Body of pancreas (tissue), 2 donors: ENCODE data around the genes HEYL and TMCO2.

GRCh38 chr1:39170637-39171217 is 33.8 kb upstream of the MACF1 start:
- PRO-cap, result no peak
- RAMPAGE, long total RNA, 2 experiments, result no peak in any of the 2 experiments

GRCh38 chr1:39205056-39205546 is 606 bp downstream of the MACF1 start:
- PRO-cap, result unidirectional peak, plus-strand start at chr1:39205396
- RAMPAGE, long total RNA, 2 experiments, result no peak in any of the 2 experiments

DNA sequence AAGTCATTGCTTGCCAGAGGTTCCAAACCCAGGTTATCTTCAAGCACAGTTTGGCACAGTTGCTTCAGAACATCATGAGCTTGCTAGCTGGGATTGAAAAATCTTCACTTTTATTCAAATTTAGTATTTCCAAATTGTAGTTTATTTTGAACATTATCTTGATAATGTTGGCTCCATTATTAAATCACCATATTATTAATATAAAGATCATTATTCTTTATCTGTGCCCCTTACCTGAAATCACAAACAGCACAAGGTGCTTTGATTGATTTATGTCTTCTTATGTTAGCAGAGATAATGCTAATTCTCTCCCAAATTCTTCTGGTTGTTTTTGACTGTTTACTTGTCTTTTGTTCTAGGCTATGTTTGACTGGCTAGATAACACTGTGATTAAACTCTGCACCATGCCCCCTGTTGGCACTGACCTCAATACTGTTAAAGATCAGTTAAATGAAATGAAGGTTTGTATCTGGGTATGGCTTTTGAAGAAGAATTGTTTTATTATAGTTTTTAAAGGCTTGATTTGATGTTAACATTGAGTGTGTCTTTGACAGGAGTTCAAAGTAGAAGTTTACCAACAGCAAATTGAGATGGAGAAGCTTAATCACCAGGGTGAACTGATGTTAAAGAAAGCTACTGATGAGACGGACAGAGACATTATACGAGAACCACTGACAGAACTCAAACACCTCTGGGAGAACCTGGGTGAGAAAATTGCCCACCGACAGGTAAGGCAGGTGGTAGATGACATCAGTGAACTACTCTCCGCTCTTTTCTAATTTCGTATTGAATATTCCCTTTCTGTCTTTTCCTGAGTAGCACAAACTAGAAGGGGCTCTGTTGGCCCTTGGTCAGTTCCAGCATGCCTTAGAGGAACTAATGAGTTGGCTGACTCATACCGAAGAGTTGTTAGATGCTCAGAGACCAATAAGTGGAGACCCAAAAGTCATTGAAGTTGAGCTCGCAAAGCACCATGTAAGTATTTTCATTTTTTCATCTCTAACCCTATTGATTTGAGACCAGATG is 49.5 kb upstream of the BMP8A start:
- PRO-cap, result no peak
- RAMPAGE, long total RNA, 2 experiments, result no peak in any of the 2 experiments

- PRO-cap, result no peak
- RAMPAGE, long total RNA, 2 experiments, result no peak in any of the 2 experiments
Observed at GRCh38 chr1:39515723-39516039, 24.2 kb downstream of the BMP8A start.

DNA sequence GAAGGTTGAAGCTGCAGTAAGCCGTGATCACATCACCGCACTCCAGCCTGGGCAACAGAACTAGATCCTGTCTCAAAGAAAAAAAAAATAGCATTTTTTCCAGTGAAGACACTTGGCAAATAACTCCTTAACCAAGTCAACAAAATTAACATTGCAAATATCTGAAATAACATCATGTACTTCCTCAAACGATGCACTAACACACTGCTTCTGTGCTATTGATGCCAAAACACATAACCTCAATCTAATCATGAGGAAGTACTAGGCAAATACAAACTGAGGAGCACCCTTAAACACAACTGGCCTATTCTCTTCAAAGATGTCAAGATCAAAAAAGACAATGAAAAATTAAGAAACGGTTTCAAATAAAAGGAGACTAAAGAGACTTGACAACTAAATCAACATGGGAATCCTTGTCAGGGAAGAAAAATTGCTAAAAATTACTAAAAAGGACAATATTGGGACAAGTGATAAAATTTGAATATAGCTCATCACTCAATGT is 32.2 kb downstream of the PABPC4 start:
- PRO-cap, result no peak
- RAMPAGE, long total RNA, 2 experiments, result no peak in any of the 2 experiments

DNA sequence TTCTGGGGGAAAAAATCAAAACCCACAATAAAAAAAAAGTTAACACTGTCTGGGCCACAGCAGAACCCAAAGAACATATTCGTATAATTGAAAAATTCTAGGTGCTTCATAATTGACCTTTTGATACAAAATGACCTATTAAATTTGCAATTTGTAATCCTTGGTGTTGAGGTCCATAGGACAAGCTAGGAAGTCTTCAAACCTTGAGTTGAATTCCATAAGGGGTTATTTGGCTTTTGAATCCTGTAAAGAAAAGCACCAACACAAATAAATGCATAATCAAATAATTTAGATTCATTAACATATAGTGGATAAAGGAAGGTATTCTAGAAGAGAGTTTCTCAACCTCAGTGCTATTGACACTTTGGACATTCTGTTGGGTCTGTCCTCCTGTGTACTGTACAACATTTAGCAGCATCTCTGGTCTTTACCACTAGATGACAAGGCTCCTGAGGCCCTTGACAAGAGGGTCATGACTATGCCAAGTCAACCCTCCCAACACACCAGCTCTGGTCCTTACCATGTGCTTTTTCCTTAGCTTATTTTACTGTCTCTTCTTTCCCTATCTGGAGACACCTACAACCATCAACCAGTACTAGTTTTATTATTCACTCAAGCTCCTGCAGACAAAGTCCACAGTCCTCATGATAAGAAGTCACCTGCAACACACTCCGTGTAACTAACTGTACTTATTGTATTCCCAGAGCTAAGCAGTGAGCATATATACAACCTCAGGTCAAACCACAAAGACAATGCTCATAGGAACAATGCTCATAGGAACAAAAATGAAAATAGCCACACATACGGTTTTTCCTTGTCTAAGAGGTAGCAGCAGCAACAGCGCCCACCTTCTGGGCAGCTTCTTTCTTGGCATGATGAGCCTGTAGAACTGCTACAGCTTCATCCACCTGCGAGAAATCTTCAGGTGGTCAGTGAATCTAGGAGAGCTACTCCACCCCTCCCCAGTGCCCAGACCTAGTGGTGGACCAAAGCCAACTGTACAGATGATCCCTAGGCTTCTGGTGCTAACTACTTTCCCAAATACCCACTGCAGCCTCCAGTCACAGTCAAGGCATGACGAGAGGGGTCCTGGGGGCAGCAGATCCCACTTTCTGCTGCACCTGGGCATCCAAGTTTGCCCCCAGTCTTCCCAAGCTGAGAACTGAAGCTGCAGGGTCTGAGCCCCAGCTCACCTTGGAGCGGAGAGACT is 15.3 kb downstream of the PABPC4 start:
- PRO-cap, result no peak
- RAMPAGE, long total RNA, 2 experiments, result no peak in any of the 2 experiments

- PRO-cap, result no peak
- RAMPAGE, long total RNA, 2 experiments, result no peak in any of the 2 experiments
Observed at GRCh38 chr1:39570220-39571020, 6.2 kb downstream of the PABPC4 start.

- PRO-cap, result no peak
- RAMPAGE, long total RNA, 2 experiments, result no peak in any of the 2 experiments
Observed at GRCh38 chr1:39593976-39594458, 17.4 kb upstream of the PABPC4 start.

- PRO-cap, result bidirectional peak, plus-strand start at chr1:39639845, minus-strand start at chr1:39639613; bidirectional peak, plus-strand start at chr1:39640048, minus-strand start at chr1:39639960
- RAMPAGE, long total RNA, 2 experiments, result start-site peak on the minus strand in 2 of 2 experiments, at chr1:39639632-39639649 at its widest, 161 to 449 reads per replicate
Observed at GRCh38 chr1:39639485-39640457, at the start of gene HEYL. TSS of gene HEYL (minus strand) at chr1:39639643.

- PRO-cap, result no peak
- RAMPAGE, long total RNA, 2 experiments, result no peak in any of the 2 experiments
Observed at GRCh38 chr1:39849398-39850051, 33.8 kb downstream of the TRIT1 start.

- PRO-cap, result no peak
- RAMPAGE, long total RNA, 2 experiments, result no peak in any of the 2 experiments
Observed at GRCh38 chr1:39896550-39897595, 4.8 kb downstream of the MYCL start.

- PRO-cap, result no peak
- RAMPAGE, long total RNA, 2 experiments, result no peak in any of the 2 experiments
Observed at GRCh38 chr1:39927449-39928025, 25.8 kb upstream of the MYCL start.

- PRO-cap, result no peak
- RAMPAGE, long total RNA, 2 experiments, result no peak in any of the 2 experiments
Observed at GRCh38 chr1:39928587-39929516, 26.1 kb upstream of the MFSD2A start.

DNA sequence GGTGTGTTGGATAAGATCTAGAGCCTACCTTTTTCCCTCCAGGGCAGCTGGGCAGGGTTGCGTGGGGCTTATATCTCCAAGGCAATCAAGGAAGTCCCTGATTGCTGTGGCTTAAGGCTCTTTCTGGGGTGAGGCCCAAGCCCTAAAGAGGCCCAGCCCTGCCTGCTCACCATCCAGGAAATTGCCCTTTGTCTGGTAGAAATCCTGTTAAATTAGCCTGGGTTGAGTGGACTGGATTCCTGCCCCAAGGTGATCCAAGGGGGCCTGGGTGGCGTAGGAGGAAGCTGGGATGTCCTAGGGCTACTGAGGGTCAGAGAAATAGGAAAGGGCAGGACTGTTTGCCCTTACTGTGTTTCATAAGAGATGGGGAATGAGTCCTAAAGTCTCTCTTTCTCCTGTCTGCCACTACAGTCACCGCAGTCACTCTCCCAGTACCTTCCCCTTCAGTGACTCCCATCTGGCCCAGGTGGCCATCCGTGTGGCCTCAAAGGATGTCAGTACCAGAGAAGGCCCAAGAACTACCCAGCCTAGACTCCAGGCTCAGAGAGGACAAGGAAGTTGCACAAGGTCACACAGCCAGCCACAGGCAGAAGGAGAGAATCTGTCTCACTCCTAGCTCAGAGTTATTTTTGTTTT is 25.8 kb downstream of the MFSD2A start:
- PRO-cap, result no peak
- RAMPAGE, long total RNA, 2 experiments, result no peak in any of the 2 experiments

DNA sequence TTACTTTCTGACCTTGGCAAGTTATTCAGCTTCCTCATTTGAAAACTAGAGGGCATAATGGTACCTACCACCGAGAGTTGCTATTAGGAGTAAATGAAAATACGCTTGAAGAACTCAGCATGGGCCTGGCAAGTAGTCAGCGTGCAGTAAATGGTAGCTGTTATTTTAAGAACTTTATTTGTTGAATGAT is 1.2 kb upstream of the CAP1 start:
- PRO-cap, result no peak
- RAMPAGE, long total RNA, 2 experiments, result no peak in any of the 2 experiments

DNA sequence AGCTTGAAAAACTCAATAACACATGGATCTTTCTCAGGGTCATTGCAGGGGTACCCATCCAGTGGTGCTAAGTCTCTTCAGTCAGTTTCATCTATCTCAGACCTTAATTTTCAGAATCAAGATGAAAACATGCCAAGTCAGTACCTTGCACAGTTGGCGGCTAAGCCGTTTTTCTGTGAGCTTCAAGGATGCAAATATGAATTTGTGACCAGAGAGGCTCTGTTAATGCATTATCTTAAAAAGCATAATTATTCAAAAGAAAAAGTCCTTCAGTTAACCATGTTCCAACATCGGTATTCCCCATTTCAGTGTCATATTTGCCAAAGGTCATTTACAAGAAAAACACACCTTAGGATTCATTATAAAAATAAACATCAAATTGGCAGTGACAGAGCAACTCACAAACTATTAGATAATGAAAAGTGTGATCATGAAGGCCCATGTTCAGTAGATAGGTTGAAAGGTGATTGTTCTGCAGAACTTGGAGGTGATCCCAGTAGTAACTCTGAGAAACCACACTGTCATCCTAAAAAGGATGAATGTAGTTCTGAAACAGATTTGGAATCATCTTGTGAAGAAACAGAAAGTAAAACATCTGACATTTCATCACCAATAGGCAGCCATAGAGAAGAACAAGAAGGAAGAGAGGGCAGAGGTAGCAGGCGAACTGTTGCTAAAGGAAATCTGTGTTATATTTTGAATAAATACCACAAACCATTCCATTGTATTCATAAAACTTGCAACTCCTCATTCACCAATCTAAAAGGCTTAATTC is 9.6 kb upstream of the TMCO2 start:
- PRO-cap, result no peak
- RAMPAGE, long total RNA, 2 experiments, result no peak in any of the 2 experiments

DNA sequence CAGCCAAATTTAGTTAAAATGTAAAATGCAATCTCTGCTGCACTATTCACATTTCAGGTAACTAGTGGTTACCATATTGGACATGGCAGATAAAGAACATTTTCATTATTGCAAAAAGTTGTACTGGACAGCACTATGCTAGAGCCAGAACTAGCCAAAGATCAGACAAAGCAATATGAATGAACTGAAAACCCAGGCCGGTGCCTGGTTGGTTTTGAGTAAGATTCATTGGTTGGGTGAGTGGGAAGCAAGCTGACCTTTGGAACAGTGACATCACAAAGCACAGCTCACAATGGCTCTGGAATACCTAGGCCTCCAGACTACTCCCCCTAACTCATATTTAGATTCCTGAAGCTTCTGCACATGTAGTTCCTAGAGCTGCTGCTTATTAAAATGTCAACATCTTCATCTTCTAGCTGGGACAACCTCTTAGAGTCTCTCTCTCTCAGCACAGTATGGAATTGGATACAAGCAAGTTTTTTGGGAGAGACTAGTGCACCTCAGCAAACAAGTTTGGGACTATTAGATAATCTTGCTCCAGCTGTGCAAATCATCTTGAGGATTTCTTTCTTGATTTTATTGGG is at the start of gene TMCO2:
Gene TMCO2 (plus strand): TSS at position 337 of the 584 bp plus-strand sequence.
- PRO-cap, result no peak
- RAMPAGE, long total RNA, 2 experiments, result no peak in any of the 2 experiments

DNA sequence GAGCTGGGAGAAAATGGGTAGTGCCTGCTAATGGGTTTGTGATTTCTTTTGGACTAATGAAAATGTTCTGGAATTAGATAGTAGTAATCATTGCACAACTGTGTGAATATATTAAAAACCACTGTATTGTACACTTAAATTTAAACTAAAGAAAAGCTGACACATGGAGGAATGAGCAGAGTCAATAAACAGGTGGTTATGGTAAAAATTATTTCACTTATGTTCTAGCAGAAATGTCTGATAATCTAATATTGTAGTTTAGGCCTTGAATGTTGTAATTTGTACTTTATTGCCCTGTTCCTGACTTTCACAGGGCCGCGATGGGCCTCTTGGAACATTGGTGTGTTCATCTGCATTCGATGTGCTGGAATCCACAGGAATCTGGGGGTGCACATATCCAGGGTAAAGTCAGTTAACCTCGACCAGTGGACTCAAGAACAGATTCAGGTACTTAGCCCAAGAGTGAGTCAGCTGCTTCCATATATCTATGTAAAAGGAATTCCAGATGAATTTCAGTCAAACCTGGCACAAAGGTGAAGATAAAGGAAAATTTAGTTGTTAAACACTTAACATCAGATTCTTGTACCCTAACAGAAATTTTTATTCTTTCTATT is 33.0 kb downstream of the SMAP2 start:
- PRO-cap, result no peak
- RAMPAGE, long total RNA, 2 experiments, result start-site peak on the plus strand in 1 of 2 experiments, centred at position 358 of the sequence, 17 reads per replicate

GRCh38 chr1:40421801-40422288 is 28.4 kb upstream of the ZFP69B start:
- PRO-cap, result no peak
- RAMPAGE, long total RNA, 2 experiments, result no peak in any of the 2 experiments

GRCh38 chr1:40710178-40711315 is 19.0 kb downstream of the NFYC start:
- PRO-cap, result no peak
- RAMPAGE, long total RNA, 2 experiments, result no peak in any of the 2 experiments